ENCODE results near the gene SOX21.

- PRO-cap, result no peak
Measured at GRCh38 chr13:89363045-89363566, 1691.9 kb downstream of the SLITRK5 start.

GRCh38 chr13:94323760-94324114, 155.7 kb downstream of the DCT start:
- PRO-cap, result bidirectional peak, plus-strand start at chr13:94323978, minus-strand start at chr13:94323882

- PRO-cap, result no peak
Measured at GRCh38 chr13:94712165-94712767, at the start of gene SOX21. SOX21 (minus strand) TSS chr13:94712545.

DNA sequence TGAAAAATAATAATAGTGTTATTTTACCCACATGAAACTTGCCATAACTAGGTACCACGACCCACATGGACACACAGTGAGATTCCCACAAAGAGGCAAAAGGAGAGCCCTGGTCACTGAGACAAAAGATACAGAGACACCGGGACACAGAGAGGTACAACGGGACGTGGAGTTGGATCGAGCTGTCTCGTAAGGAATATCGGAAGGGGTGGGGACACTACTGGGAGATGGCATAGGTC, 849 bp downstream of the ABCC4 start:
- PRO-cap, result no peak

- PRO-cap, result no peak
Measured at GRCh38 chr13:95403367-95404700, 102.6 kb upstream of the ABCC4 start.

- PRO-cap, result no peak
Measured at GRCh38 chr13:95553384-95553938, 941 bp downstream of the CLDN10 start.

DNA sequence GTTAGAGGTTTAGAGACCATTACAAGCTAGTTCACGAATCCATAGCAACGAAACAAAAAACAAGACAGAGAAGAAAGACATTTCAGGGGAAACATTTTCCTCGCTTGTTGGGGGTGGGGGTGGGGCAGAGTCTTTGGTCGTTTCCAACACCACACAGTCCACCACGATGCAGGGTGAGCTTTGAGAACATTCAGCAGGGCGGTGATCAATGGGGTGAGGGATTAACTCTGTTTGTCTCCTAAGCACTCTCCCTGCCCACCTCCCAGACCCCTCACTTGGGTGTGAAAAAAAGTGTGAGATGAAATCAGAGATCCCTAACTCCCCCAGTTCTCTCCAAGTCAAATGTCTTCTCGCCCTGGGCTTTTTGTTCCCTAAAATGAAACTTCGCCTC, 579 bp downstream of the OXGR1 start:
- PRO-cap, result no peak

- PRO-cap, result no peak
Measured at GRCh38 chr13:97223988-97224742, 2.0 kb downstream of the MBNL2 start.

DNA sequence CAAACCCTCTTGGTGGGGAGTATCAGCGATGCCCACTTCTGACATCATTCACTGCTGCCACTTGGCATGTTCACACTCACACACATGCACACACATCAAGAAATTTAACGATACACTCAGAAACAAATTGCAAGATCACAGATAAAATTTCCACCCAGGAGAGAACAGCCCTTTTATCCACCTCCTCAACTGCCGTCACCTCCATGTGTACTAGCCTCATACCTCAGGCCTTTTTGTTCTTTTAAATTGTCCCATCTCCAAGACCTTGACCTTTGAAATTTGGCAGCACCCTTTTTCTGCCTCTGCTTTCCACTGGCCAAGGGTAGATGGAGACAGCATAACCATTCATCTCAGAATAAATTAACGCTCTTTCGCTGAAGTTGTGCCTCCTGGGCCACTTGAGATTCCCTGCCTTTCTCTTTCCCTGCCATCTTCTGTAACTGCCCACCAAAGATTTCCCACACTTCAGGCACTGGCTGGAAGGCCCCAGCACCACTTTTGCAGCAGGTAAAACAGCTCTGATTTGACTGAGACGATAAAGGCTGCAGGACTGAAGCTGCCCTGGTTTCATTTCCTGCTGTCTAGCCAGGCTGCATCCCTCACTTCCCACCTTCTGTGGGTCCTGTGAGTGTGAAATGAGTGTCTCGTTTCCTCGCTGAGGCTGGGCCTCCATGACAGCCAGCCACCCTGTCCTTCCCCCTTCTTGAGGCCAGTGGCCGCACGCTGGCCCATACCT, 39.3 kb downstream of the MBNL2 start:
- PRO-cap, result no peak

- PRO-cap, result no peak
Measured at GRCh38 chr13:97279574-97280281, 57.6 kb downstream of the MBNL2 start.

- PRO-cap, result bidirectional peak, plus-strand start at chr13:97433266, minus-strand start at chr13:97432976; unidirectional peak, plus-strand start at chr13:97433463; bidirectional peak, plus-strand start at chr13:97434230, minus-strand start at chr13:97433948
Measured at GRCh38 chr13:97433075-97434025, 619 bp upstream of the RAP2A start.

GRCh38 chr13:98026317-98027095, 73.0 kb downstream of the IPO5 start:
- PRO-cap, result no peak

DNA sequence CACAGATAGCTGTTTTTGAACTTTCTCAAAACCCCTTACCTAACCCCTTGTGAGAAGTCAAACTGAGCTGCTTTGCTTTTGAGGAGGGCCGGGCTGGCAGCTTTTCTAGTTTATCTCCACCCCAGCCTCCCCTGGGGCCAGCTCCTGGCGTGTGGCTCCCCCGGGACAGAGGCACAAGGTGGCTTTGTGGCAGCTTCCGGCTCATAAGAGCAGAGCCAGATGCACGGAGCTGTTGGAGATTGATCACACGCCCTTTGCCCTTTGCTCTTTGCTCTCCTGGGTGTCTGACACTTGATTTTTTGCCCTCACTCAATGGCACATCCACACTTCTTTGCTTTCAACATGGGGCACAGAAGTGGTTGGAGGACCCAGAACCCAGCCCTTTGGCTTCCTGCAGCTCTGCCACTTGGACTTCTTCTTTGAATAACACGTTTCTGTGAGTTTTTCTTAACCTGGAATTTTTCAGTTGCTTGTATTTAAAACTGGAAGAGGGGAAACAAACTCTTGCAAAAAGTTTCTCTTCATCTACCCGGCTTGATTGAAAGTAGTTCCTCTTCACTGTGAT, 25.0 kb upstream of the RNF113B start:
- PRO-cap, result no peak

- PRO-cap, result no peak
Measured at GRCh38 chr13:98266148-98266766, 89.2 kb upstream of the RNF113B start.

DNA sequence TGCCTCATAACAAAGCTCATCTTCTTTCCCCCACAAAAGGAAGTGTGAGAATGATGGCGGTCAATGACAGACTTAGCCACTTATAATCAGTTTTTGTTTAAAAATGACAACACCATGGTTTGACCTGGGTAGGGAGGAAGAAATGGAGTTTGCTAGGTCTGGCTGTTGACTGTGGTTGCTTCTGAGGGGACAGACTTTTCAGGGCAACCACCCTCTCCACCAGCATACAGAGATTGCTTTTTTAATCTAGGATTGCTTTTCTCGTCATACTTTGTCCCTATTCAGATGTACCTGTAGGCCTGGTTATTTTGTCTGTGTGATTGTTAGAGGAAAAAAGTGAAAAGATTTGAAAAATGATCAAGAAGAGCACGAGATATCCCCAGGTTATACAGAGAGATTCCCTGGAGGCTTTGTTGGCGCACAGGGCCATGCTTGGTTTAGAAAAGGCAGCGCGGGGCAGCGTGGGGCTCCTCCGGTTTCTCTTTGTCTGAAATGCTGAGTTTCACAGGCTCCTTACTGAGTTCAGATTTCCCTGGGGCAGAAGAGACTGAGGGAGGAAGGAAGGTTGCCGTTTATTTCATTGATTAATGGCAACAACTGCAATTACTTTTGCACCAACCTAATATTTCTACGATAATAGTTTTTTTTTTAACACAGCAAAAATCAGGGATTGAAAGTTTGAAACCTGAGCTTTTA, 96.9 kb upstream of the RNF113B start:
- PRO-cap, result no peak

GRCh38 chr13:98390518-98391076, 186.3 kb downstream of the STK24 start:
- PRO-cap, result no peak

- PRO-cap, result no peak
Measured at GRCh38 chr13:98496755-98497628, 79.9 kb downstream of the STK24 start.

DNA sequence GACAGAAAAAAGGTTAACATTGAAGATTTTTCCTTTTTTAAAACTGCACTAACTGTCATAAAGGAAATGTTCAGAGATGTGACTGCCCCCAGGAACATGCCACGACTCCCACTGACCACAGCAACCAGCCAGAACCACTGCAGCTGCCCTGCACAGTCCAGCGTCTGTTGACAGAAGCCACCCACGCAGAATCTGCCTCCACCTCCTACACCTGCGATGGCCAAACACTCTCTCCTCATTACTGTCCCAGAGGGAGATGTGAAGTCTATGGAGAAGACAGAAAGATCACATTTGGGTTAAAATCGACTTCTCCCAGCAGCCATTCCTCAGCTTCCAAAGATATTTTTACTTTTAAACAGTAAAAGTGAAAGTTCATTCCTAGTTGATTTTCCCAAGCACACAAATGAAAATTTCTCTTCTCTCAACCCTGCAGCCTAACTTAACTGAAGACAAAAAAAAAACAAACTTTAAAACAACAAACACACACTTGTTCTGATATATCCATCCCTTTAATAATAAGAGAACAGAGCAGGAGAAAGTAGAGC, 73.1 kb downstream of the STK24 start:
- PRO-cap, result no peak

DNA sequence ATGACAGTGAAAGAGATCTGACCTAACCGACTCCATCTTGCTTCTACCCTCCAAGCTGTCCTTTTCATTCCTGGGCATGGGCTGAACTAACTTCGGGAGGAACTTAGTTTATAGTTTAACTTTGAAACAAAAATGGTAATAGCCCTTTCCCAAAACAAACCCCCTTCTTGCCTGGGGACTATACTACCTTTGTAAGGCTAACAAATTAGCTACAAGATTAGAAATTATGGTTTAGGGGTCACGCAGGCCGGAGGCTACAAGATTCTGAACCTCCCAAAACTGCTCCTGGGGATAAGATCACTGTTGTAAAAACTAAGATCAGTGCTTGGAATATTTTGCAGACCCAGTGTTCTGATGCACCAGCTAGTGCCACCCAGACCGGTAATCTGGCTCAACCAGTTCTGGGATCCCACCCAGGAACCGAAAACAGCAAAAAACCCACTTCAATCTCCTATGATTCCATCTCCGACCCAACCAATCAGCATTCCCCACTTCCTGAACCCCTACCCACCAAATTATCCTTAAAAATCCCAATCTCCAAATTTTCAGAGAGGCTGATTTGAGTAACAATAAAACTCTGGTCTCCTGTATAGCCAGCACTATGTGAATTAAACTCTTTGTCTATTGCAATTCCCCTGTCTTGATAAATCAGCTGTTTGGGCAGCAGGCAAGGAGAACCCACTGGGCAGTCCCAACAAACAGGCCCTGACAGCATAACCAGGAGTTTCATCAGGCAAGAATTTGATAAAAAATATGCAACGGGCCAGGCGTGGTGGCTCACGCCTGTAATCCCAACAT, 42.4 kb downstream of the STK24 start:
- PRO-cap, result no peak

DNA sequence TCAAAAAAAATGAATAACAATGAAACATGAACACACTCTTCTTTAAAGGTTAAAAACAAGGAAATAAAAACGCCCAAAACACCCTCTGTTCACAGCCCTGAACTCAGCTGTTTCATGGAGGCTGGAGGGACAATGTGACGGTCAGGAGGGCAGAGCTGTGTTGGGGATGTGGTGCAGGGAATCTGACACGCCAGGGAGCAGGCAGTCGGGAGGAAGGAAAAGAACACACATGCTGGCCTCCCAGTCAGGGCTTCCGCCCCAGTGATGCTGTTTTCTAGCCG, 10.8 kb downstream of the STK24 start:
- PRO-cap, result no peak

Measured in colic lymph node (tissue), 1 donor.